Placental pericyte (primary cell): ENCODE measurements around the gene HCAR3.

- CAGE, long polyA plus RNA, result no peak
Measured at GRCh38 chr12:122184475-122185041, 1.6 kb downstream of the LRRC43 start.

DNA sequence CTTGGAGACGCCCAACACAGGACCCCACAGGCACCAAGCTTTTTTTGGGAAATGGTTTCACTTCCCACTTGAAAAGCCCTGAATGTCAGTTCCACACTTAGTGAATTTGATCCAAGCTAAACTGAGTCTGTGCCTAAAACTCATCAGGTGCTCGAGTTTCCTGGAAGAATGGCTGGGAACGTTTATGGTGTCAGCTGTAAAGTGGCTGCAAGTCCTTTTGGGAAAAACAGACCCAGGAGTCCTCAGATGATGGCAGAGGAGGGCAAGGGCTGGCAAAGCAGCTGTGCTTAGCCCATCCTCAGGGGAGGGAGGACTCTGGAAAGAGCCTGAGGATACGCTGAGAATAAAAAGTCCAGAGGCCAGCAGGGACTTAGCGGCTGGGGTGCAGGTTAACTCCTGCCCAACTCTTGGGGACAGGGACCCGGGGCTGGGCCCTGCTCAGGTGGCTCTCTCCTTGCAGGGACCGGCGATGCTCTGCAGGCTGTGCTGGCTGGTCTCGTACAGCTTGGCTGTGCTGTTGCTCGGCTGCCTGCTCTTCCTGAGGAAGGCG, 2.4 kb downstream of the B3GNT4 start:
- CAGE, long polyA plus RNA, result no peak

GRCh38 chr12:122206408-122207460, 3.2 kb downstream of the B3GNT4 start:
- CAGE, long polyA plus RNA, result no peak

GRCh38 chr12:122225436-122225516, 576 bp downstream of the DIABLO start:
- CAGE, long polyA plus RNA, result no peak

GRCh38 chr12:122323163-122323665, 56.9 kb upstream of the VPS33A start:
- CAGE, long polyA plus RNA, result no peak

DNA sequence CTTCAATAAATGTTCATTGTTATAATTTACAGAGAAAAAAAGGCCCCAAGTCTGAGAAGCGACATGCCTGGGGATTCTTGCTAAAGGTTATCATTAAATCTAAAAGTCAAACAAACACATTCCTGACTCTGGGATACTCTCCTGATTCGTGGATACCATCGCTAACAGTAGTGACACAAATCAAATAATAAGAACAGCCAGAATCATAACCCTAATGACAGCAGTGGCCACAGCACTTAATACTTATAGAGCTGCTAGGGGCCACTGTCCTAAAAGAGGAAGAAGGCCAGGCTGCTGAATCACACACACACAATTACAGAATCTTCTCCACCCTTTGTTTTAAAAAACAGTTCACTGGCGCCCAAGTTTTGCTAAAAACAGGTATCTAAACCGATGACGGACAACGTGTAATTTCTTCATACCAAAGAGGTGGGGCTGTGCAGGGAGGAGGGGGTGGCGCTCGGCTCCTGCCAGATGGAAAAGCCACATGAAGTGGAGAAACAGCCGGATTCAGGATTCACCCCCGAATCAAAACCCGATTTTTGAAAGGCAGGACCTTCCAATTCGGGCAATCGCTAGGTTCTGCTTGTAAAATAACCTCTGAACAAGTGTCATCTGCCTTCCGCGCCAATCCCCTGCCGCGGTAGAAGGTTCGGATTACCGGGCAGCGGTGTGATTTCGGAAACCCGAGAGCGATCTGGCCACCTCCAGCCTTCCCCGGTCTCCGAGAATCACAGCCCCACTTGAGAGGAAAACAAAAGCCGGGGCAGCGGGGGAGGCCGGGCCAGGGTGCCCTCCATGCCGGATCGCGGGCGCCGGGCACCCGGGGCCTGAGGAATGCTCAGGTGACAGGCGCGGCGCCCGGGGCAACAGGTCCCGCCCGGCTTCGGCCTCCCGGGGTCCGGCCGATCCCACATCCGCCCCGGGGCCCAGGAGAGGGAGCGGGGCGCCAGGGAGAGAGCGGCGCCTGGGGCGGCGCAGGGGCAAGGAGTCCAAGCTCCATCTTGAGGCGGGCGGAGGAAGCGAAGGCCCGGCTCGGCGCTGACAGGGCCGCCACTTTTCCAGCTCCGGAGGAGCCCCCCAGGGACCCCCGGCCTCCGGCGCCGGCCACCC, 878 bp downstream of the CLIP1 start:
- CAGE, long polyA plus RNA, result no peak

DNA sequence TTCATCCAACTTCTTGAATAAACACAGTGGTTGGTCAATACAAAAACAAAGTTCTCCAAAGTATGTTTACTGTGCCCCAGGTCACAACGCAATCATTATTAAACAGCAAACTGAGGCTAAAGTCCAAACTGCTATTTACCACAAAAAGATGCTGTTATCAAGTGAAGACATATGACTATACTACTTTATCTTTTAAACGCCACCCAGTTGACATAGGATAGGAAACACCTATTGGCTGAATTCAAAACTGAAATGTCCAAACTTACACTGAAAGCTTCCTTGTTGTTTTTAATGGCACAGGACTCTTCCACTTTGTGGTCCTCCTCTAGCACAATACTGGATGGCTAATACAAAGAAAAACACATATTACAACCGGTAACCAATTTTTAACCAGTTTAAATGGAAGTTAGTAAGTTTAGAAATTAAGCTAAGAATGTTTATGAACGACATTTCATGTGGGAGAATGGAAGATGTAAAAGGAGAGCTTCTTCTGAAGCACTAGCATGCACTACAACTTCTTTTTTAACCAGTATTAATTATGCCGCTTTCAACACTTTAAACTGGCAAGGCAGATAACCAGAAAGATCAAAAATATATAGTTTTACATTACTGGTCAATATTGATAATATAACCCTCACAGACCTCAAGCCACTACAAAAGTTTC, 11.5 kb downstream of the ZCCHC8 start:
- CAGE, long polyA plus RNA, result no peak

GRCh38 chr12:122716230-122717080, at the start of gene HCAR3:
Gene HCAR3, minus strand, starts transcription at chr12:122716811.
- CAGE, long polyA plus RNA, result no peak

GRCh38 chr12:122753689-122754244, 1.1 kb downstream of the DENR start:
- CAGE, long polyA plus RNA, result no peak

GRCh38 chr12:122841119-122841503, 5.9 kb downstream of the HIP1R start:
- CAGE, long polyA plus RNA, result no peak

DNA sequence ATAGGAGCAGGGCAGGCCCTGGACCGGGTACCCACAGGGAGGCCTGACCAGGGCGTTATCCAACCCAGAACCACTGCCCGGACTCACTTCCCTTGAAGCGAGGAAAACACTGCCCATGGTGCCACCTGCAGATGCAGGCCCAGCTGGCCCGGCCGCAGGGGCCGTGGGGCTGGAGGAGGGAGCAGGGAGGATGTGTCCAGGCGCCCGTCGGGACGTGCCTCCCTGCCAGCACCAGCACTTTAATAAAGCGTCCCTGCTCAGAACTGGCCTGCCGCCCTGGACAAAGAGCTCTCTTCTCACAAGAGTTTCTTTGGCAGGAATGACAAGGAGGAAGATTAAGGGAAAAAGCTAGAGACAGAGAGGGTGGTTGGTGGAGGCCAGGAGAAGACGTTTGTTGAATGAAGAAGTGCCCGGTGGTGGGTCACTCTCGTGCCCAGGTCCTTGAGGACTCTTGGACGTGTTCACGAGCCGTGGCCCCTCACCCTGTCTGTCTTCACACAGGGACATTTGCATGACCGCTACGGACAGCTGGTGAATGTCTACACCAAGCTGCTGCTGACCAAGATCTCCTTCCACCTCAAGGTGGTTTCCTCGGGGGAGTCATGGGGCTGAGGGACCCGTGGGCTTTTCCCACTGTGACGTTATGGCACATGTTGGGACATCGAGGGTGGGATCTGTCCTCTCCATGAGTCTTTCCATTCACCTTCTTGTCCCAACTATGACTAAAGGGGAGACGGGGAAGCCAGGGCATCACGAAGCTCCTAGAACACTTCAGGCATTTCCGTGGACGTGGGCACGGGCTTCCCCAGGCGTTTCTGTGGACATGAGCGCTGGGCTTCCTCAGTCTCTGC, 14.3 kb downstream of the HIP1R start:
- CAGE, long polyA plus RNA, result no peak

DNA sequence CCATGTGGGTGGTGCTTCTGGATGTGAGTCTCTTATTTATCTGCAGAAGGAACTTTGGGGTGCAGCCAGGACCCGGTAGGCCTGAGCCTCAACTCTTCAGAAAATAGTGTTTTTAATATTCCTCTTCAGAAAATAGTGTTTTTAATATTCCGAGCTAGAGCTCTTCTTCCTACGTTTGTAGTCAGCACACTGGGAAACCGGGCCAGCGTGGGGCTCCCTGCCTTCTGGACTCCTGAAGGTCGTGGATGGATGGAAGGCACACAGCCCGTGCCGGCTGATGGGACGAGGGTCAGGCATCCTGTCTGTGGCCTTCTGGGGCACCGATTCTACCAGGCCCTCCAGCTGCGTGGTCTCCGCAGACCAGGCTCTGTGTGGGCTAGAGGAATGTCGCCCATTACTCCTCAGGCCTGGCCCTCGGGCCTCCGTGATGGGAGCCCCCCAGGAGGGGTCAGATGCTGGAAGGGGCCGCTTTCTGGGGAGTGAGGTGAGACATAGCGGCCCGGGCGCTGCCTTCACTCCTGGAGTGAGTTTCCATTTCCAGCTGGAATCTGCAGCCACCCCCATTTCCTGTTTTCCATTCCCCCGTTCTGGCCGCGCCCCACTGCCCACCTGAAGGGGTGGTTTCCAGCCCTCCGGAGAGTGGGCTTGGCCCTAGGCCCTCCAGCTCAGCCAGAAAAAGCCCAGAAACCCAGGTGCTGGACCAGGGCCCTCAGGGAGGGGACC, 26.8 kb downstream of the HIP1R start:
- CAGE, long polyA plus RNA, result no peak

DNA sequence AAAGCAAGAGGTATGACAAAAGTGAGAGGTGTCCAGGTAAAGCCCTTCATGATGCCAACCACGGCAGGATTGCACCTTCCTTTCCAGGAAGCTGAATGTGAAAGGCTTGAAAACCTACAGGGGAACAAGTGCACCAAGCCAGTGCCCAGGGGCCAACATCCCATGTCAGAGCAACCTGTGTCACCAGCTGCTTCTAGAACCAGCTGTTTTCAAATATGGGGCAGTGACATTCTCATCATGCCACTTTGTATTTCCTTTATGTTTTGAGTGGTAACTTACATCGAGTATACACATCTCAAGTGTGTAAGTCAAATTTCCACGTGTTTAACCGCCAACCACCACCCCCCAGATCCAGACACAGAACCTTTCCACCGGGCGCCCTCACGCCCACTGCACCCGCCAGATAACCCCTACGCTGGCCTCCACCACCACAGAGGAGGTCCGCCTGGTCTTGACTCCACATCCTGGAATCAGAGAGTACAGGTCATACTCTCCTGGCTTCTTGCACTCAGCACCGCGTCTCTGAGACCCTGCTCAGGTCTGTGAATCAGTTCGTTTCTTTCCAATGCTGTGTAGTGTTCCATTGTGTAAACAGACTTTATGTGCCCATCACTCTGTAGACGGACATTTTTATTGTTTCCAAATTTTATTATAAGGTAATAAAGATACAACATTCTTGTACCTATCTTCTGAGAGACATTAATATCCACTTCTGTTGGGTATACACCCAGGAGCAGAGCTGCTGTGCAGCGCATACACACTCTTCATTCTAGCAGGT, 27.2 kb downstream of the VPS37B start:
- CAGE, long polyA plus RNA, result no peak

DNA sequence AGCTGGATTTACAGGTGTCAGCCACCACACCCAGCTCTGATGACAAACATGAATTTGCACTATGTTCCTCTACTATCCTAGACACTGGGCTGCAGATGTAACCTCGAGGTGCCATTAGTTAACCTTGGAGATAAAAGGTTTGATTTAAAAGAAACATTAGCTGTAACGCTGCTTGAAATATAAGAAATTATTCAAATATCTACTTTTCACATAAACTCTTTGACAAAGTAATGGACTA, 8.0 kb downstream of the VPS37B start:
- CAGE, long polyA plus RNA, result no peak

DNA sequence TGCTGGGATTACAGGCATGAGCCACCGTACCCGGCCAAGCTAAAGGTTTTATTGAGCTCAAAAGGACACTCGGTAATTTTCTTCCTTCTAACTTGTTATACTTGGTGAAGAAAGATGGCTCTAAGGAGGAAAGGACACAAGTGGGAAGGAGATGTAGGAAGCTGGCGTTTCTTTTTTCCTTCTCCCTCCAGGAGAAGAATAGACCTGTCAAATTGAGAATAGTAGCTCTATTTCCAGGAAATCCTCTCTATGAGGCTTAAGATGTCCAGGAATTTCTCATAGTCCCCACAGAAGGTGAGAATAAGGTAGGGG, 2.2 kb upstream of the VPS37B start:
- CAGE, long polyA plus RNA, result no peak

DNA sequence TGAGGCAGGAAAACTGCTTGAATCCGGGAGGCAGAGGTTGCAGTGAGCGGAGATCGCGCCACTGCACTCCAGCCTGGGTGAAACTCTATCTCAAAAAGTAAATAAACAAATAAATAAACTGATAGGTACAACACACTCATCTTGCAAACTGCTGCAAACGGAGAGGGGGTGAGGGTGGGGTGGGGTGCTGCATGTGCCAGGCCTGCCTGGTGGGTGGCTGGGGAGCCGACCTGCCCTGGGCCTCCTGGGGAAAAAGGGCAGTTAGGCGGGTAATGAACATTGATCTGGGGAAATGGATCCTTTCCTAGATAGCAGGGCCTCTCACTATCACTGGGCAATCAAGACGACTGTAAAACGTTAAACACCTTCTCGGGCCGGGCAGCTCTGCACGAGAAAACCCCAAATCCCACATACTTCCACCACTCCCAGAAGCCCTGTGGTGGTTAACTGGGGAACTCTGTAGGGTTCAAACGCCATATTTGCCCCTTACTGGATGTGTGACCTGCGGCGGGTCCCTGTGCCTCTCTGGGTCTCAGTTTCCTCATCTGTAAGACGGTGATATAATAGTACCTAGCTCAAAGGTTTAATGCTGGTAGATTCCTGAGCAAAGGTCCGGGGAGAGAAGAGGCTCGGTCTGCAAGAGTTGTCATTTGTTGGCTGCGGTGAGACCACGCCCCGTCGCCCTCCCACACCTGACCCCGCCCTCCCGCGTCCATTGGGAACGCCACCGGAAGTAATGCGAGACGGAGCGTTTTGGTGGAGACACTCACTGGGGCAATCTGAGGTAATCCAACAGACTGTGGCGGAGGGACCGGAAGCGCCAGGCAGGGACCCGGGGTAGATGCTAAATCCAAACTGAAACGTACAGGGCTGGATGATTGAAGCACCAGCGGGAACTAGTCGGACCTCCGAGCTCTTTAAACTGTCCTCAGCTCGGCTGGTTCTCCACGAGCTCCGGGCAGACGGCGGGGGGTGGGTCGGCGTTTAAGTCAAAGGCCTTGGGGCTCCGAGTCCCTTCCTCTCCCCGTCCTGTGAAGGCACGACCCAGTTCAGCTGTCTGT, 769 bp upstream of the OGFOD2 start:
- CAGE, long polyA plus RNA, result no peak

DNA sequence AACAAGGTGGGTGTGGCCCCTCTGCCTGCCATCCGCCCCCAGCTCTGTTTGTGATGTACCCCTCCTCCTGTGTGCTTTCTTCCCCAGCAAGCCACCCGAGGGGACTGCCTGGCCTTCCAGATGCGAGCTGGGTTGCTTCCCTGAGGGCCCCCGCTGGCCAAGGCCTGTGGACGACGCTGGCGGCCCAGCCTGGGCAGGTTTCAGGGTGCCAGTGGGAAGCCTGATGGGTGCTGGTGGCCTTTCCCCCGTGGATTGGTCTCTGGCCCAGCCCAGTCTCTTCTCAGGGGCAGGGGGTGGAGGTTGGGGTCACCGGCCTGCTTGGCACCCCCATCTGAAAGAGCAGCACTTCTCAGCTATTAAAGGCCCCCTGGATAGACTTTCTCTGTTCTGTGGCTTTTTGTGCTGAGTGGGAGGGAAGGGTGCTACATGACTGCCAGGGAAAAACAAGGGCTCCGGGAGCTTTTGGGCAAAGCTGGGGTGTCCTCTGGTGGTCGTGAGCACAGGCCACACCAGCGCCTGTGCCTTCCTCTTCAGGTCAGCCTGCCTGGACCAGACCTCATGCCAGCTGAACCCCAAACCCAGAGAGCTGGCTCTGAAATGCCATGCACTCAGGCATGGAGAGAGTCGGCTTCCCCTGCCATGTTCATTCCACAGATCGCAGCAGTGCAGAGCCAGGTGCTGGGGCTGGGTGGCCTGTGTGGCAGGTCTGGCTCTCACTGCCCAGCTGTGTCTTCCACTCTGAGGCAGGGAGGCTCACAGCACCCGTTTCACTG, 2.2 kb downstream of the ARL6IP4 start:
- CAGE, long polyA plus RNA, result no peak

DNA sequence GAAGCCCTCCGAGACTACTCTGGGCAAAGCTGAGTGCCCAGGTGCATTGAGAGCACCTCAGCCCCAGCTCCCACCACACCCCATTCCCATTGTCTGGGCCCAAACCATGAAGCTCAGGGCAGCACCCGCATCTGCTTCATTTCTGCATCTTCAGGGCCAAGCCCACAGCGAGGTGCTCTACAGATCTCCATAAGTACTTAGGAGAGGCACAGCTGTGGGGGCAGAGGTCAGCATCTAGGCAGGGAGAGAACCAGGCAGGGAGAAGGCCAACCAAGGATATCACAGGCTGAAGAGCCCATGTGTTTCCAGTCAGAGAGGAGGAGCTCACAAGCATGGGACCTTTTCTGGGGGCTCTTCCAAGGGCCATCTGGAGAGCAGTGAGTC, 78.4 kb downstream of the ARL6IP4 start:
- CAGE, long polyA plus RNA, result no peak

DNA sequence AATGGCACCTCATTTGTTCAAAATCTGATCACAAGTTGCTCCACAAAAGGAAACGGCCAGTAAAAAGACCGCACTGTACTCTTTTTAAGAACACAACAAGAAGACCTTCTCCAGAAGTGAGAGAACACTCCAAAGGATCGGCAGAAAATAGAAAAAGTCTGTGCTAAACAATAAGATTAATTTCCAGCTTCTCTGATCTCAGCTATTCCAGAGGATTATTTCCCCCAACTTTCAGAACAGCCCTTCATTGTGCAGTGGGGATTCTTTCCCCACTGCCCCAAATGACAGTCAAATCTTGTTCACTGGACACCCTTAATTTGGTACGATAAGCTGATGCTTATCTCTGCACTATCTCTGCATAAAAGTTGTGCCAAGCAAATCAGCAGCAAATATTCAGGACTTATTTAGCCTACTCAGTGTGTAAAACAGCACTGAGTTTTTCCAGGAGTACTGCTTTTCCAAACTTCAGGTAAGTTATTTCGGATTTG, 5.2 kb downstream of the MPHOSPH9 start:
- CAGE, long polyA plus RNA, result no peak

GRCh38 chr12:123498192-123498888, 35.2 kb downstream of the RILPL1 start:
- CAGE, long polyA plus RNA, result no peak